Measurements from ENCODE around the genes CLEC18B, GLG1, RFWD3, FA2H and CTRB1.

DNA sequence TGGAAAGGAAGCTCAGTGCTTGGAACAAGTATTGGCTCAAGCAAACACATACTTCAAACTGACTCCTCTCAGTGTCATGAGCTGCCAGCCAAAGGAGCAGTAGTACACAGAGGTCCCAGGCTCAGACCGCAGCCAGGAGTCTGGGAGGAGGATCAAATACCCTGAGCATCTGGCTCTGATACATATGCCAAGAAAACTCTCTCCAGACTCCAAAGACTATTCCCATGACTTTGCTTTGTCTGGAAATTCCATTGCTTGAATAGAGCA is 501.6 kb upstream of the PSMD7 start:
- RRBS, result no CpG with 5 or more reads among the region's 1 CpG

DNA sequence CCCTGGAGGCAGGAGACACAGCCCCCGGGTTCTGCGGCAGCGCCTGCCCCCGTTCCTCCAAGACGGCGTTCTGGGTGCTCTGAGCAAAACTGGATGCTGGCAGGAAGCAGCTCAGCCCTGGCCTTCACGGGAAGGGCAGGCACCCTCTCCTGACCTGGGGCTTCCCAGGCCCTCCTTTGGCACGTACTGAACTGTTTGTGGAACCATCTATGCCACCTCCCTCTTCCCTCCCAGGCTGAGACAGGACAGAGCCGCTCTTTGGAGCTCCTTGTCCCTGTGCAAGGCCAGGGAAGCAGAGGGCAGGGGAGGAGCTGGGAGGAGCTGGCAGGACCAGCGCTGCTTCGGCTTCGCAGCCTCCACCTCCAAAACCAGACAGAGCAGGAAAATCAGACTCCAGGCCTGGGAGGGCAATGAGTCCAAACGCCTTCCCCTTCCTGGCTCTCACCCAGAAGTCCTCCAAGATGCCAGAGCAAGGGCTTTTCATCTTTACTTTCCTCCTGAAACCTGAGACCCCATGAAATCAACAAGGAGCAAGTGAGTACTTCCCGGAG is 22.4 kb downstream of the NPIPB15 start:
- RRBS, result no CpG with 5 or more reads among the region's 14 CpGs

DNA sequence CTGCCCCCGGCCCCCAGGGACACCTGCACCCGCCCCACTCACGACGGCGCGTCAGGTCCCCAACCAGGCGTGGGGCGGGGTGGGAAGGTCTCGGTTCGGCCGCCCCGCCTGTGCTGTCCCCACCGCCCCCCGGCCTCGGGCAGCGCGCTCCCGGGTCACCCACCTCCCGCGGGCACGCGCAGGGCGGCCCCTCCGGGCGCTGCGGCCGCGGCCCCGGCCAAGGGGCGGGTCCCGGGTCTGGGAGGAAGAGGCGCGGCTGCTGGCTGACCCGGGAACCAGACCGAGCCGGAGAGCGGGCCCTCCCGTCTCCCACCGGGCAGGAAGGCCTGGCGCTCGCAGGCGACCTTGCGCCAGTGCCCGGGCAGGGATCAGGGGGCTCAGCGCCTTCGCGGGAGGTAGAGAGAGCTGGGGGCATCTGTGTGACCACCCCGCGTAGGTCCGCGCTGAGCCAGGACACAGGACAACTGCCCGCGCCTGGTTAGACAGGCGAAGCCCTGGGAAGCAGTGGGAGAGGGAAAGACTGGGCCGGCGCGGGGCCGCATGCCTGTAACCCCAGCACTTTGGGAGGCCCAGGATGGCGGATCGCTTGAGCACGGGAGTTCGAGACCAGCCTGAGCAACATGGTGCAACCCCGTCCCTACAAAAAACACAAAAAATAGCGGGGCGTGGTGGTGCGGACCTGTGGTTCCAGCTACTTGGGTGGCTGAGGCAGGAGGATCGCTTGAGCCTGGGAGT is 14.1 kb downstream of the CLEC18B start:
- RRBS, result no CpG with 5 or more reads among the region's 67 CpGs

- RRBS, result no CpG with 5 or more reads among the region's 16 CpGs
Observed at GRCh38 chr16:74421079-74421587, at the start of gene CLEC18B. CLEC18B (minus strand) TSS chr16:74421478.

GRCh38 chr16:74451702-74453005 is 30.9 kb upstream of the CLEC18B start:
- RRBS, result 45% methylated on average over 3 of the region's 23 CpGs

DNA sequence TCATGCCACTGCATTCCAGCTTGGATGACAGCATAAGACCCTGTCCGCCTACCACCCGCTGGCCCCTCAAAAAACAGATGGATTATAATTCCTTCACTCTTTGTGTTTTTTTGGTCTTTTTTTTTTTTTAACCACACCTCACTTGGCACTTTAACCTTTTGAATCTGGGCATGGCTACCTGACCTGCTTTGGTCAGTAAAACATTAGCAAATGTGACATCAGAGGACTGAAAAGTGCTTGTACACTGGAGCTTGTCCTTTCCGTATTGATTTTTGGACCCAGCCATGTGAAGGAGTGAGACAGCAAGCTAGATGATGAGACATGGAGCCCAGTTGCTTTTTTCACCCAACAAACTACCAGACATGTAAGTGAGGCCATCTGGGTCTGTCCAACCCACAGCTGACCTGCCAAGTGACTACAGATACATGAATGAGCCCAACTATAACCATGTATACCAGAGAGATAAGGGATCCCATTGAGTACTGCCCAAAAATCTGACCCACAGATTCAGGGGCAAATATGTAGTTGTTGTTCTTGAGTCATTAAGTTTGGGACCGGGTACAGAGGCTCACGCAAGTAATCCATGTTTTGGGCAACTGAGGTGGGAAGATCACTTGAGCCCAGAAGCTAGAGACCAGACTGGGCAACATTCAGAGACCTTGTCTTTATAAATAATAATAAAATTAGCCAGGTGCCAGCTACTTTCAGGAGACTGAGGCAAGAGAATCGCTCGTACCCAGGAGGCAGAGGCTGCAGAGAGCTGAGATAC is 35.9 kb downstream of the GLG1 start:
- RRBS, result no CpG with 5 or more reads among the region's 7 CpGs

- RRBS, result no CpG with 5 or more reads among the region's 8 CpGs
Observed at GRCh38 chr16:74603439-74604322, 3.2 kb downstream of the GLG1 start.

DNA sequence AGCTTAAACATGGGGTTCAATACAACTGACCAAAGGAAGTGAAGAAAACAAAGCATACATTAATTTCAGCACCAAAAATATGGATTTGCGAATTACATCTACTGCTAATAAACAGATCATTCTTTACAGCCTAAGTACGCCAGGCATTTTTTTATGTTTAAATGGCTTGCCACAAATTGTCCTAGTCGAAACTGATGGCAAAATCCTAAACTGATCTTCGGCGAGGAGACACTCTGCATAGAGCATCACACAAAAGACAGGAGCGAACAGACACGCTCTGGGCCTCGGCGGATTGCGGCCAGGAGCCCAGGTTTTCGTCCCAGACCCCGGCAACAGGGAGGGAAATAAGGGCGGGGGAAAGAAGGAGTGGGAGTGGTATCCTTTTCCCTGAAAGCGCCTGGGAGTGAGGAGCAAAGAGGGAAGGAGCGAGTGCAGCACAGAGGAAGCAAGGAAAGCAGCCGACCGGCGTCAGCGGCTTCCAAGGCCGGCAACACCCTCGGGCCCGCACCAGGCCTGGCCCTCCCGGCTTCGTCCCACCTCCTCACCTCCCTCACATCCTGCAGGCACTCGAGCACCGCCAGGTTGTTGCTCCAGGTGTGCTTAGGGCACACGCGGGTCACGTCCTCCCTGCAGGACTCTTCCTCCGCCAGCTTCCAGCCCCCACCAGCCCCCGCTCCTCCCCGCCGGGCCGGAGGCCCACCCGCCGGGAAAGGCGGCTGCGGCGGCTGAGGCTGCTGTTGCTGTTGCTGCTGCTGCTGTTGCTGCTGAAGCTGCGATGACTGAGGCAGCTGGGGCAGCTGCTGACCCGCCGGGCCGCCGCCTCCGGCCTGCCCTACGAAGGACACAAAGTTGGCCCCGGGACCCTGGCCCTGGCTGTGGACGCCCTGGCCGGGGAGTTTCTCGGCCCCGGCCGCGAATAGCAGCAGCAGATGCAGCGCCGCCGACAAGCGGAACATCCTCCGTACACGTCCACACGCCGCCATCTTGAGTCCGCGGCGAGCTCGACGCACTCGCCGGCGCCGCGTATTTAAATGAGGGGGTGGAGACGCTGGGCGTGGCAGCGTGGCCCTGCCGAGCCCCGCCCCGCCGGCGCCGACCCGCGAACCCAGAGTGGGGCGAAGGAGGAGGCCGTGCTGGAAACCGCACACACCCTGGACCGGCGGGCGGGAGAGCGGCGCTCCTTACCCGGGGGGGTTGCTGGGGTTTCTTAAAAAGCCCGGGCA is at the start of gene GLG1:
GLG1 (minus strand) TSS at position 1,003 of the 1,223 bp plus-strand sequence.
- RRBS, result 3% methylated on average over 42 of the region's 92 CpGs

DNA sequence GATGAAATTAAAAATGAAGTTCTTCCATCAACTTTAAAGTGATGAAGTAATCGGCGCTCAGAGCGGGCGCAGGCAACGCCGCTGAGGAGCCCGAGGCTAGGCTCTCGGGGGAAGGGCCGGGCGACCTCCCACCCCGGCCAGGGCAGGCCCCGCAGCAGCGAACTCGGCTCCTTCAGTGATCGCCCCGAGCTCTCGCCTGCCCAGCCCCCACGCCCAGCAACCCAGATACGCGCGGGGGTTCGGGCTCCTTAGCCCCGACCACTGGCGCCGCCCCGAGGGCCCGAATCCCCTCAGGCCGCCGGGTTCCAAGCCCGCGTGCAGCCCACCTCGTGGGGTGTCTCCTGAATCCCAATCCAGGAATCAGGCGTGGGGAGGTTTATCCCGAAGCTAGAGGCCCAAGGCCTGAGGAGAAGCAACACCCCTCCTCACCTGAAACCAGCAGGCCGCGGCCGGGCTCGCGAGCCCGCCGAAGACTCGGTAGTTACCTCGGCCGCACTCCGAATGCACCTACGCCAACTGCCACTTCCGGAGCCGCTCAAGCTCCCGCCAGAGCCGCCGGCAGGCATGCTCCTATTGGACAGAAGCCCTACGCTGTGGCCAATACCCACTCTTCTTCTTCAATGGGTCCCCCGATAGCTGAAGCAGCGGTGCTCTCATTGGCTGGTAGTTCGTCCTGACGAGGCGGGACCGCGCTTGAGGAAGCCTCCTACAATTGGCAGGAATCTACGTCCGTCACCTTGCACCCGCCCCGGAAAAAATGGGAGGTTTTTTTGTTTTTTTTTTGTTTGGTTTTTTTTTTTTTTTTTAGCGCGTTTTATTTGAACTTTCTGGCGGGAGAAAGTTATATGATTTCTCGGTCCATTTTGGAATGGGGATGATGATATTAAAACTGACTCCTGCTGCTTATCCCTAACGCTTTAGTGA is at the start of gene RFWD3:
RFWD3 (minus strand) TSS at position 521 of the 924 bp plus-strand sequence.
- RRBS, result 2% methylated on average over 9 of the region's 68 CpGs

DNA sequence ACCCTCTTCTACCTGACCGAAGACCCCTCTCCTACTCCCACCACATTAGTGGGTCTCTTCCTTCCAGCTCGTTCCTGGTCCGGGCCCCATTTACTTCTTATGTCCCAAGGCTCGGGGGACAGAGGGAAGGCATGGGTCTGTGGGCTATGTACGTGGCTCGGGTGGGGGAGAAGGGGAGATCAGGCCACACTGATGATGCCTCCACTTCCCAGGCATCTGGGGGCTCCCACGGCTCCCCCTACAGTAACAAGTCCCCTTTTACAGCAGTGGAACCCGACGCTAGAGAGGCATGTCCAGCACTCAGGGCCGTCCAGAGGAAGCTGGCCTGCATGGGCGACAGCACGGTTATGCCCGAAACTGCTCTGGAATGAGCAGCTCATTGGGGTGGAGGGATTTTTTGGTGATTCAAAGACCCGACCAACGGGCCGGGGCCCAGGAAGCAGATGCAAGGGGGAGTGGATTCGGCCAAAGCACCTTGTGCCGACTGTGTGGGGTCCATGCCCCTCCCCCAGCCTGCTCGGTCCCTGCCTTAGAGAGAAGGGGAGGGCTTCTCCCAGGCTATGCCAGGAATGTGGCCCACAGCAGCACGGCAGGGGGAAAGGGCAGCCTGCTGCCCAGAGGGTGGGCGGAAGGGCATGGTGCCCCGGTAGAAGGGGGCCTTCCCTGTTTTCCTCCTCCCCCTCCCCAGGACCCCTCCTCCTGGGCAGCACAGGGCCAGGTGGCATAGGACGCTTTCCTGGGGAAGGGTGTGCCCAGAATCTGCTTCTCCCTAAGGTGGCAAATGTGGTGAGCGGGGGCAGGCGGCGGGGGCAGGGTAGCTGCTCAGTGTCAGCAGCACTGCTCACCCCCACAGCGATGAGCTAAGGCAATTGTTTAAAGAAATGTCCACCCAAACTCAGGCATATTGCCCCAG is 33.6 kb upstream of the MLKL start:
- RRBS, result no CpG with 5 or more reads among the region's 27 CpGs

- RRBS, result 7% methylated on average over 31 of the region's 106 CpGs
Observed at GRCh38 chr16:74774058-74775197, at the start of gene FA2H. FA2H (minus strand) TSS chr16:74774820.

GRCh38 chr16:75000483-75001745 is 2.1 kb downstream of the ZNRF1 start:
- RRBS, result 12% methylated on average over 4 of the region's 18 CpGs

DNA sequence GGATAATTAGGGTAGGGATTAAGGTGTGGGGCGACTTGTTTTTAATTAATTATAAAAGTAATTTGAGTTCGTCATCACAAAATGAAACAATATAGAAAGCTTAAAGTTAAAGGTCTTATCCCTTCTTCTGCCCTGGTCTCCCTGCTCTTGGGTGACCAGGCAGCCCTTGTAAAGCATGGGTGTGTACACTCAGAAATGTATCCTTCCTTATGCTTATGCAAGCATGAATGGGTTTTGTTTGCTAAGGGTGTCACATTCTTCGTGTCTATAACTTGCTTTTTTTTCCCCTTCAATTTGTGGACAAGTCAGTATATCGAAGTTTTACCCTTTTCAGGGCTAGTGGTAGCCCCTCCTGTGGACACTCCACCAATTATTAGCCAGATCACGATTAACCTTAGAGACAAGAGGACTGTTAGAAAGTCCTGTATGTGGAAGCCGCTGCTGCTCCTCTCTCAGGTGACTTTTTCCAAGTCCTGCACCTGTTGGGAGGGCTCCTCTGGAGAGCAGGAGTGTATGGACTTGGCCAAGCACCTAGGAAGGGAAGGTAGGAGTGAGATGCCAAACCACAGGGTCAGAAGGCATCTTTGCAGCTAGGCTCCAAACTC is 51.0 kb downstream of the LDHD start:
- RRBS, result no CpG with 5 or more reads among the region's 6 CpGs

- RRBS, result no CpG with 5 or more reads among the region's 23 CpGs
Observed at GRCh38 chr16:75218265-75219495, at the start of gene CTRB1. CTRB1 (plus strand) TSS chr16:75218988.

DNA sequence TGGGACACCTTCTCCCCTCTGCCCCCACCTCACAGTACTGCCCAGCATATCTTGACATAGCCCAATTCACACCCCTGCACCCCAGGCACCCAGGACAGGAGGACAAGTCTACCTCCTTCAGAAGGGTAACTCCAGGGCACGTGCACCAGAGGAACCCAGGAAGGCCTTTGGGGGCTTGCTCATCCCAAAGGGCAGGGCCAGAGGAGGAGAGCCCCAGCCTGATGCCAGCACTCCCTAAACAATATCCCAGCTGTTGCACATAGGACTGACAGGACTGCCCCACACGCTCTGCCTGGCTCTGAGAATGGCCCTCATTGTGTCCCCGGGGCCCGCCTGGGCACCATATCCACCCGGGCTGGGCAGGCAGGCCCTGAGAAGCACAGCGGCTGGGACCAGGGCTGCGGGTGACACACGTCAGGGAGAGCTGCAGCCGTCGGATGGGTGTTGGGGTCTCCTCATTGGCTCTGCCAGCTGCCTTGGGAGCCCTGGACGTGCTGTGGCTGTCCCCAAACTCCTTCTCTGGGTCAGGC is 4.3 kb downstream of the BCAR1 start:
- RRBS, result no CpG with 5 or more reads among the region's 11 CpGs

DNA sequence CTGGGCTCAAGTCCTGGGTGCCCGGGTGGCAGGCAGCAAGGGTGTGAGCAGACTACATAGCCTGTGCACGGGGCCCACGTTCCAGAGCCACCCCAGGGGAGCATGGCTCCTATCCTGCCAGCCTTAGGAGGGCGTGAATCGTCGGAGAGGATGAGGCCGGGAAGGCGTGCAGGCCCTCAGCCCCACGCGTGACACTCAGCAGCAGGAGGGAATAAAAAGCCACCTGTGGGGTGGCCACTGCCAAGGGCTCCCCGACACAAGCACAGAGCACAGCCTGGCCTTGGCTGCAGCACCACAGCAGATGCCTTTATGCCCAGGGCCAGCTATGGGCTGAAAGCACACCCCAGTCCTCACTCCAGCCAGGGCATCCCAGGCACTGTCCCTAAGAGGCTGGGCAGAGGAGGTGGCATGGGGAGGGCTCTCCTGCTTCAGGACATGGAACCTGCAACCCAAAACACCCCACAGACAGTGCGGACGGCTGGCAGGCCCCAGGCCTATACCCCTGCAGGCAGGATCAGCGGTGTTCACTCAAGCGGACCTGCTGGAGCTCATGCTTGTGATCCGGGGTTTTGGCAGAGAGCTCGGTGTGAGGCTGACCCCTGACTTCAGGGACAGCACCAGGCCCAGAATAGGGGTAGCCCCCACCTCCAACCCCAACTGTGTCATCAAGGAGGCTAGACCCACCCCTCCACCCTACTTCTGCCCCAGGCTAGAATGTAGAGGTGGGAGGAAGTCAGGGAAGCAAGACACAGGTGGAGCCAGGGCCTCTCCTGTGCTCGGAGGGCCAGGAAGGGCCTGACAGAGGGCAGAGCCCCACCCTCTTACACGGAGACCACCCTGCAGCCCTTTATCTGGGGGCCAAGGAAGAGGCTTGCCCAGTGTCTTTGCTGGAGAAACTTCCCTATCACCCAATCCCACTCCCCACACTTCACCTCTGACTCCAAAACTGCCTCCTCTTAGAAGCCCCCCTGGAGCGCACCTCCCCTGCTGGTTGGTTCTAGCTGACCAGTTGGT is 2.5 kb downstream of the BCAR1 start:
- RRBS, result no CpG with 5 or more reads among the region's 20 CpGs

DNA sequence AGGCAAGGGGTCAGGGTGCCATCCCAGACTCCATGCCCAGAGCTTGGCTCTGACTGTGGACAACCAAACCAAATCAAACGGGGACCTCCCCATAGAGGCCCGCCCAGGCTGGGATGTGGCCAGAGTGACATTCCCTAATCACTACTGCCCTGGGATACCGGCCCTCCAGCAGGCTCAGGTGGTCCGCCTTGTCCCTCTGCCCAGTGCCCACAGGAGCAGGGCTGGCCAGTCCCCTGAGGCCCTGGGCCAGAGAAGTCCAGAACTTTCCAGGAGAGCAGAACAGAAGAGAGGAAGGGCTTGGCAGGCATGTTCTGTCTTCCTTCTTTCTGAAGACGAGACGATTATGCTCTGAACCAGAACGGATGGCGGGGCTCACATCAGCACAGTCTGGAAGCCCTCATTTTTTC is 12.8 kb upstream of the BCAR1 start:
- RRBS, result no CpG with 5 or more reads among the region's 8 CpGs

DNA sequence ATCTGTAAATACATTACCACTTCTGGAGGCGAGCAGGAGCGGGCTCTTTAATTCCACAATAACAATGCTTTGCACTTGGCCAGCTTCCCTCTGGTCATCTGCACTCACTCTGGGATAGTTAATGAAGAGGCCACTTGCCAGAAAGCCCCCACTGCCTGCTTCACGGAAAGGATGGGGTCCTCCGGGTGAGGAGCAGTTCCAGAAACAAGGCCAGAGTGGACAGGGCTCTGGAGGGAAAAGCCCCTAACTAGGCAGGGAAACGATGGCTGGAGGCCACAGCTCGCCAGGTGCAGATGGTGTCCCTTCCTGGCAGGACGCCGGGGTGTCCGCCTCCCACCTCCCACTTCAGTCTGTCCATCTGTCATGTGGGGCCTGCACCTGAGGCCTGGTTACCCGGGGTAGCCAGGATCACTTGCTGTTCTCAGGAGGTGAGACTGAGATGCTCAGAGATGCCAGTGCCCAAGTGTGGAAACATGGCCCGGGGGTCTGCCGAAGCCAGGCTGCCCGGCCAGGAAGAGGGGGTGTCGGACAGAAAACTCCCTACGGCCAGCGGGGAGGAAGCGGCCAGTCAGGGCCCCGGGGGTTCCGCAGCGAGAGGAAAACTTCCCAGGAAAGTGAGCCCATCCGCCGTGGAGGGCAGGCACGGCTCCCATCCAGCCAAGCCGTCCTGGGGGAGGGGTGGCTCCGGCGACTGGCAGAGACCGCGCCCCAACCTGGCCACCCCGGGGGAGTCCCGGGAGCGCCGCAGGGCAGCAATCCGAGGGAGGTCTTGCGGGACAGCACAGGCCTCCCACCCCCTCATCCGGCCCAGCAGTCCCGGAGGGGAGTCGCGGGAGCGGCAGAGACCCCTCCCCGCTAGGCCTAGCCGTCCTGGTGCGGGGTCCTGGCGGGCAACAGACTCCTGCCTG is 13.4 kb upstream of the BCAR1 start:
- RRBS, result 19% methylated on average over 28 of the region's 43 CpGs

DNA sequence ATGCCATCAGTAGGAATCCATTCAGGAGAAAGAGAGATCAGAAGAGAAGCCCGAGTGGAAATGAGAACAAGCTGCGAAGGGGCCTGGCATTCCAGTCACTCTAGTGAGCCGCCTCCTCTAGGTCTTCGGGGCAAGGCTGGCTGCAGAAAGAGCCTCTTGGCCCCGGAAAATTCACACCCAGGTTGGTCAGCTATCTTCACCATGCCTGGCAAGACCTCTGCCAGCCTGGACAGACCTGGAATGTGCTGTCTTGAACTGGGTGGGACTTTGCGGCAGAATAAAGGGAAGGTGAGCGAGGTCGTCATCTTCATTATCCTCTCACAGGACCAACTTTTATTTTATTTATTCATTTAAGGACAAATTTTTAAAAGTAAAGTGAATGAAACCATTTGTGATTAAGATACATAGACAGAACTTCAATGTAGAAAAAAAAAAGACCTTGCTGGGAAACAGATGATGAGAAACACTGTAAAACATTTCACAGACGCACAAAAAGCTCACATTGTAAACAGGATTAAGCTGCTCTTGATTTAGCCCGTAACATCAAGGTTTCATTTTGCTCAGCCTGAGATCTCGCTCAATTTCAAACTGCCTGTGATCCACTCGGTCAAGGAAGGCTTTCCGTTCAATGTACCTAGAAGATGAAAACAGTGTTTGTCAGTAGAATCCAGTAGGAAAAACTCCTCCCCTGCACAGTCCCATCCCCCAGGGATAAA is 42.1 kb upstream of the BCAR1 start:
- RRBS, result no CpG with 5 or more reads among the region's 13 CpGs

DNA sequence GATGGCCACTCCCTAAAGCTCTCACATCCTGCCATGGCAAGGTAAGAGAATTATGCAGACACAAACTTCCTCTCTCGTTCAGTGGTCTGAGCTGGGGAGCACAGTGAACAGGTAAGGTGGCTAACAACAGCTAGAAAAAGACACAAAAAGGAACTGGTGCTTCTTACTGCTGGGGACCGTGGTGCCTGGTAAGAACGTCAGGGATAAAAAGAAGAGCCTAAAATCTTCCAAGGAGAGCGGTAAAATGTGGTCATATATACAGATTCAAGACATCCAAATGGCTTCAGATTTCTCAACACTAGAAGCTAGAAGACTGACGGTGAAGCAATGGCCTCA is 75.0 kb upstream of the BCAR1 start:
- RRBS, result no CpG with 5 or more reads among the region's 5 CpGs

Data from GM06990 (cell line).